ENCODE results near the gene PGS1.

GRCh38 chr17:78358529-78359358 lies 1.1 kb downstream of the SOCS3 start:
- RAMPAGE, total RNA, result no peak

DNA sequence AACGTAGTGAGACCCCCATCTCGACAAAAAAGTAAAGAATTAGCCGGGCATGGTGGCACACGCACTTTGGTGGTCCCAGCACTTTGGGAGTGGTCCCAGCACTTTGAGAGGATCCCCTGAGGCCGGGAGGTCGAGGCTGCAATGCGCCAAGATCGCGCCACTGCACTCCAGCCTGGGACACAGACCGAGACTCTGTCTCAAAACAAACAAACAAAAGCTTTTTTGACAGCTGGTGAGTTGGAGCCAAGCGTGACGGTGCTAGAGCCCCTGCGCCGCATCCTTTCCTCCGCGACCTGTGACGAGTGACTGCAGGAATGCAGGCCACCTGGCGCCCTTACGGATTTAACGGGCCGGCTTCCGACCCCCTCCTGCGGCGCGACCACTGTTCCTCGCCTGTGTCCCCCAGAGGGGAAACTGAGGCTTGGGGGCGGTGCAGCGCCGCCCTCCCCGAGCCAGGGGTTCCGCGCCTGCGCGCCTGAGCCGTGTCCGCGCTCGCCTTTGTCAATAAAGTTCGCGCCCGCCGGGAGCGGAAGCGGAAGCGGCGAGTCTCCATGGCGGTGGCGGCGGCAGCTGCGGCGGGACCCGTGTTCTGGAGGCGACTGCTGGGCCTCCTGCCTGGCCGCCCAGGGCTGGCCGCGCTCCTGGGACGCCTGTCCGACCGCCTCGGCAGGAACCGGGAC lies at the start of gene PGS1:
Gene PGS1, plus strand, starts transcription at position 535 of the 680 bp plus-strand sequence.
- RAMPAGE, total RNA, result start-site peak on the plus strand centred at position 539 of the sequence, 32 bp wide, 34 and 62 reads in 2 replicates

GRCh38 chr17:78397685-78397868 lies 19.1 kb downstream of the PGS1 start:
- RAMPAGE, total RNA, result no peak

- RAMPAGE, total RNA, result no peak
Observed at GRCh38 chr17:78397869-78398371, 19.5 kb downstream of the PGS1 start.

DNA sequence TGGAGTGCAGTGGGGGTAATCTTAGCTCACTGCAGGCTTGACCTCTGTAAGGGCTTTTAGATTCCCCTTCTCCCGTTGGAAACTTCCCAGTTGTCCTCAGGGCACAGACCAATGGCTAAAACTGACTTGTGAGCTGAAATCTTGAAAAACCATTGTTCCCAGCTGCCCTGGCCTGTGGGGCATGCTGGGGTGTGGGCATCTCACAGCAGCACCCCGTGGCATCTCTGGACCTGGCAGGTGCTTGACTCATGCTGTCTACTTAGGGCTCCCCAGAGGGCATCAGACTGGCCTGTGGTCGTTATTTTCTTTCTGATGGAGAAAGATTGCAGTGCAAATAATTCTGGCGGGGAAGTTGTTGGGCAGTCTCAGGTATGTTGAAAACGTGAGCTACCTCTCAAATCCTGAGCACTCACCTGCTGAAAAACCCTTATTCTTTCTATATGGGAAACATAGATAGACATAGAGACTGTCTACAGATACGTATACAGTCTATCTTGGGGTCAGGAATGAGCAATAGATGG lies 33.6 kb downstream of the PGS1 start:
- RAMPAGE, total RNA, result no peak

- RAMPAGE, total RNA, result no peak
Observed at GRCh38 chr17:78414294-78415367, 36.2 kb downstream of the PGS1 start.

GRCh38 chr17:78419972-78420682 lies 41.7 kb downstream of the PGS1 start:
- RAMPAGE, total RNA, result no peak

GRCh38 chr17:78430985-78431429 lies 52.6 kb downstream of the PGS1 start:
- RAMPAGE, total RNA, result no peak

- RAMPAGE, total RNA, result no peak
Observed at GRCh38 chr17:78563590-78563882, 13.7 kb downstream of the DNAH17 start.

- RAMPAGE, total RNA, result no peak
Observed at GRCh38 chr17:78631515-78632228, 54.5 kb upstream of the DNAH17 start.

DNA sequence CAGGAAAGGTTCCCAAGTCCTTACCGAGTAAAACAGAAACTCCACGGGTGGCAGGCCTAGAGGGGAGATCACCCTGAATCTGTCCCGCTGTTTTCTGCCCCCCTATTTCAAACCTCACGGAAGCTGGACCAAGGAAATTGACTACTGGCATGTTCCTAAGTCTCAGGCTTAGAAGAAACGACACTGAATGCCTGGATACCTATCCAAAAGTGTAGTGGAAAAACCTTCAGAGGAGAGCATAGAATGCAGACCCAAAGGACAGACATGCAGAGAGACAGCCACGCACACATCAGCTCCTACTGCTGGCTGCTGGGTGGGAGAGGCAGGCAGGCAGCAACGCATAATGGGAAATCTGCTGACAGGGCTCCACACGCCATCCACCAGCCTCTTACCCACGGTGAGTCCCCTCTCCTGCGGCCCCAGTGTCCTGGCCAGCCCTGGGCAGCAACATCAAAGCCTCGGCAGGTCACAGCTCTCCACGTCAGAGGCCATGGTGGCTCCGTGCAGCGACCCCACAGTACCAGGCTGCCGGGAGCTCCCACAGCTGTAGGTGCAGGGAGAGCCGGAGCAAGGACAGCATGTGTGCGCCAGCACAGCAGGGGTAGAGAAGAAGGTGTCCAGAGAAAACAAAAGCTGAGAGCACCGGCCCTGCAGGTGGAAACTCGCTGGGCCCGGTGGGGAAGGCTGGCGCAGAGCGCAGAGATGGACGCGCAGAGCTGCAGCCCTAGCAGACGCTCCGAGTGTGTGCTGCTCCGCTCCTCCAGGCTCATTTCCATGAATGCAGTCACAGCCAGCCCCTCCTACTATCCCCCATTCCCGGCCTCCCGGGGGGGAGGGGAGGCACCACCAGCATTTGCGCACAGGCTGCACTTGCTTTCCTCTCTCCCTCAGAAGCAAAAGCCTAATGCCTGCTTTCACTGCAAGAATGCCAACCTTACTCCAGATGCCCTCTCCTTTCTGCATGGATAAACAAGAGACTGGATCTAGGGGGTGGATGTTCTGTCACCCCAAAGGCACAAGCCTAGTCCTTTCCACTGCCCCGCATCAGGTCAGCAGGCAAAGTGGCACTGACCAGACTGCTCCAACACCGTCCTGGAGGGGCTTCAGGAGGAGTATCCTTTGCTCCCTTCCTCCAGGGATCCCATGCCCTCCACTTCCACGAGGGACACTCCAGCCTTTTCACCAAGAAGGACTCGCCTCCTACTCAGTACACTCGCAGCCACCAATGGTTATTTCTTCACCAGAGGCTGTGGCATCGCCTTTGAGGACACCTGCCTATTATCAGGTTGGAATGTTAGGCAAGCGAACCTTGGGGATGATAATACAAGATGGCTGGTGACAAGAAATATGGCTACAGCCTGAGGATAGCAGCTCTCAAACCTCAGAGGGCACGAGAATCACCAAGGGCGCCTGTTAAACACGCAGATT lies 58.7 kb downstream of the CYTH1 start:
- RAMPAGE, total RNA, result no peak

DNA sequence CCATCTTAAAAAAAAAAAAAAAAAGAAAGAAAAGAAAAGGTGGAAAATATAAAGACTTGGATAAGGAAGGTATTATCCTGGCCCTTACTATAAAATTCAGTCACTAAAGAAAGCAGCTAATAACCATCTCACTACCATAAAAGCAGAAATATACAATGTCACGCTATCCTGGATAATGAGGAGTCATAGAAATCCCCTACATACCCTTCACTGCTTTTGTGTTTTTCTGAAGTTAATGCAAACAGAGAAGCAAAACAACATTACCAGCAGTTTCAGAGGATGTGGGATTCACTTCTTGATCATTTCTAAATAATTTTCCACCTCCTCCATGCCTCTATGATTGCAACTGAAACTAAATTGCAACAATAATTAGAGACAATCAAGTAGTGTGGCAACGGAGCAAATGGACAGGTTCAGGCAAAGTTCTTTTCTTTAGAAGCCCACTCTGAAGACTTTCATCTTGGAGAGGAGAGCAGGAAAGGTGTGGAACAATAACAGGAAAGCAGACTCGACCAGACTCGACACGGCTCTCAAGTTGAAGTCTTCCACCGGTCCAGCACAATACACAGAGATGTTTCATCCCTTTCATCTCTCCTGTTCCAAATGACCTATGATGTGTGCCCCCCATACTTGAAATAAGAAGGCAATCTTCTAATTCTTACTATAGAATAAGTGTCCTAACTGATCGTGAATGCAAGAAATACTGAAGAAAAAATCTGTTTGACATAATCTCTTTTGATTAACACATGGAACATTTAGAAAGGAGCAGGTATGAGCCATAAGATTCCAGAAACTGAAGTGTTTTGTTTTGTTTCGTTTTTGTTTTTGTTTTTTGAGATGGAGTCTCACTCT lies 10.1 kb downstream of the CYTH1 start:
- RAMPAGE, total RNA, result no peak

- RAMPAGE, total RNA, result no peak
Observed at GRCh38 chr17:78792178-78792550, 10.1 kb upstream of the CYTH1 start.

DNA sequence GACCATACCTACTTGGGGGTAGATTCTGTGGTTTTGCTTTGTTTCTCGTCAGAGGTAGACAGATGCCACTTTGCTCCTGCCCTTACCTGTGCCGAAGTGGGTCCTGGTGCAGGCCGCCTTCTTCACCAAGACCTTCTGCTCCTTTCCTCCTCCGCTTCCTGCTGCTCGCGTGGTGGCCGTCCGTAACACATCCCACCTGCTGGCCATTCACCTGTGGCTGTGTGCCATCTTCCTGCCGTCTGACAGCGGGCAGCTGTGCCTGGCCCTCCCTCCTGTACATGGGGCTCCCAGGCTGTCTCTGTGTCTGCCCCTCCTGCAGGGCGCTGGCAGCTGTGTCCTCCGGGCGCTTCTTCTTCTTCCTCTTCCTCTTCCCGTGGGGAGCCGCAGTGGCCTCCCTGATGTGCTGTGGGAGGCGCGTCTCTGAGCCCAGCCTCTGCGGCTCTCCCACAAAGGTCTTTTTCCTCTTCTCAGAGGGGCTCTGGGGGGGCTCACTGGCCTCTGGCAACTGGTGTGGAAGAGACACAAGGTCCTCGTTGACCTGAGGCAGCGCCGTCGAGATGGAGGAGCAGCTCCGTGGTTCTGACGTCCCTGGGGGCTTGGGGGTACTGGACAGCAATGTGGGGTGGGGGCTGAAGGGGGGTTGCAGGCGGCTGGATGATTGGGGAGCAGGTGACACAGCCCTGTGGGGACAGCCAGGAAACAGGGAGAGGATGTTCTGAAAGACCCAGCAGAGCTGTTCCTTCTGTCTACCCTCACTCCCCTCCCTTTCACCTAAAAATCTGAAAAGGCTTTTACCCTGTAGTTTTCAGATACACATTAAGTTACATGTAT lies 21.4 kb upstream of the CYTH1 start:
- RAMPAGE, total RNA, result no peak

DNA sequence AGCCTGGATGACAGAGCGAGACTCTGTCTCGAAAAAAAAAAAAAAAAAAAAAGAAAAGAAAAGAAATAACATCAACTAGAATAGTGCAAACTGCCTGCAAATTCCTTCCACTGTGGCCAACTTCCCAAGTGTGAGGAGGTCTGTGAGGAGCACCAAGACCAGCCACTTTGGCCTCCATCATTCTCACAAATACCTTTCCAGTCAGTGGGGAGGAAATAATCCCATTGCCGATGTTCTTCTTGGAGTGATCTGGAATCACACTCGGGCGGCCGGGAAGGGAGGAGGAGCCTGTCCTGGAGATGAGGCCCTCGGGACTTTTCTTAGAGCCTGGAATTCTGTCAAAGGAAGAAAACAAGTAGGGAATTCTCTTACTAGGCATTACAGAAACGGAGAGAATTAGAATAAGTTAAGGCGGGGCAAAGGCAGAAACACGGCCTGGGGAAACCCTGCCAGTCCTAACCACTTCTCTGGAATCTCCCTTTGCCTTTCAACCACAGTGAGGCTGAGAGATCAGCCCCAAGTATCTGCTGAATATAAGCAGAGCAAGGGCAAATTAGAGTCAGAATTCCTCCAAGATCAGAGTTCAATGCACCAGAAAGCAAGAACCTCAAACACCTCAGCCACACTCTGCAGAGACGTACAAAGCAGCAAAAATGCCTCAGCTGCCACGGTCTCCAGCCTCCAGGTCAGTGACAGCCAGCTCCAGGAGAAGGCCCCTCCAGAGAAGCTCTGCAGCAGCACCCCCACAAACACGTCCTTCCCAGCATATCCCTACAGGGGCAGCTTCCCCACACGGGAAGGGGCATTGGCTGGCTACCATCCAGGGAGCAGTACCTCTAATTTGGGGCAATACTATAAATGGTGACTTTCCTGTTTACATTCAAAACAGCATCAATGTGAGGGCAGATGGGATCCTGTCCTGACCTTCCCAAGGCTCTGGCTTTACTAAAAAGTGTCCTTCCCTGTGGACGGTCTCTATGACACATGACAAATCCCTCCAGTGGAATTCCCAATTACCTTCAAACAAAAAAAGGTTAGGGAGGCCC lies 27.6 kb downstream of the USP36 start:
- RAMPAGE, total RNA, result no peak

DNA sequence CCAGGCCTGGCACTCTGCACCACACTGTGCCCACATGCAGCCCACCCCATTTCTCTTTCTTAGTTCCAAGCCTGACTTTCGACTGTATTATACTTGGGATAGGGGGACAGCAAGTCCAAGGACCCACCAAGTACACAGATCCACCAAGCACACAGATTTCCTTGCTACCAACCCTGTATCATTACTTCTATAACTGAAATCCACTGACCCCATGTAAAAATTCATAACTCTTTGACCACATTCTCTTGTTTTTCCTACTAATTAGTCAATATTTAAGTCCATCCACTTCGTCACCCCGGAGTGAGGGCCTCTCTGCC lies 4.9 kb downstream of the USP36 start:
- RAMPAGE, total RNA, result no peak

- RAMPAGE, total RNA, result no peak
Observed at GRCh38 chr17:78875509-78876576, 27.2 kb downstream of the CEP295NL start.

DNA sequence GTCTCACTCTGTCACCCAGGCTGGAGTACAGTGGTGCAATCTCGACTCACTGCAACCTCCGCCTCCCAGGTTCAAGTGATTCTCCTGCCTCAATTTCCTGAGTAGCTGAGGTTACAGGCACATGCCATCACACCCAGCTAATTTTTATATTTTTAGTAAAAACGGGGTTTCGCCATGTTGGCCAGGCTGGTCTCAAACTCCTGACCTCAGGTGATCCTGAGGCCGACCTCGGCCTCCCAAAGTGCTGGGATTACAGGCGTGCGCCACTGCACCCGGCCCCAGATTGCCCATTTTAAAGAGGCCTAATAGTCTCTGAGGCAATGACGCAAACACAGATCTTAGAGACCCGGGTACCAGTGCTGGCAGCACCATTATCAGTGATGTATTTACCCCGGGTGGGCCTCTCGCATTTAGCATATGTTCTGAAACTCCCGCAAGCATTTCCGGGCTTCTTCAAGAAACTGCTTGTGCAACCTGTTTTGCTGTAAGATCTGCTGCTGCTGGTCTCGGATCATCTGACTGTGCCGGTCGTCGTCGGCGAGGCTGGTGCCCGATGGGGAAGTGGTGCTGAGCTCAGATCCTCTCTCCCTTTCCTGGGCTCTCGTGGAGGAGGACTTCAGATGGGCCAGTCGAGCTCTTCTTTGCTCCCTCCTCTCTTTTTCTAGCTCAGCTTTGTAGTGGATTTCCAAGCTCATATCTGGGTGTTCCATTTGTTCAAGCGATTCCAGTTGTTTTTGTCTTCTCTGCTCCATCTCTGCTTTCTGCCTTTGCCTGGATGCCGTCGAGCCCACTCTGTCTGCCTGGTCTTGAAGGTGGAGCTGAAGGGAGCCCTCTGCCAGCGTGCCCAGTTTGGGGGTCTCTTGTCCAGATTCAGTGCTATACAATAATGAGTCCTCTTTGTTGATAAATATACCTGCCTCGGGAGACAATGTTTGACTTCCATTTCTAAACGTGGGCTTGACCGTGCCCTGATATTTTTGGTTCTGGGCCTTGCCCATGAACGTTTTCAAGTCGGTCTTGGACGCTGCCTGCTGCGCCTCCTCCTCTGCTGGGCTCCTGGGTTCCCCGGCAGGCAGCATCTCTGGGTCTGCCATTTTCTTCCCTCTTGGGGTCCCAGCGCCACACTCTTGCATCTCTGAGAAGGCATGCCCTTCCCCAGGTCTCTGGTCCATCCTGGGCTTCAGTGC lies 12.4 kb downstream of the CEP295NL start:
- RAMPAGE, total RNA, result no peak

DNA sequence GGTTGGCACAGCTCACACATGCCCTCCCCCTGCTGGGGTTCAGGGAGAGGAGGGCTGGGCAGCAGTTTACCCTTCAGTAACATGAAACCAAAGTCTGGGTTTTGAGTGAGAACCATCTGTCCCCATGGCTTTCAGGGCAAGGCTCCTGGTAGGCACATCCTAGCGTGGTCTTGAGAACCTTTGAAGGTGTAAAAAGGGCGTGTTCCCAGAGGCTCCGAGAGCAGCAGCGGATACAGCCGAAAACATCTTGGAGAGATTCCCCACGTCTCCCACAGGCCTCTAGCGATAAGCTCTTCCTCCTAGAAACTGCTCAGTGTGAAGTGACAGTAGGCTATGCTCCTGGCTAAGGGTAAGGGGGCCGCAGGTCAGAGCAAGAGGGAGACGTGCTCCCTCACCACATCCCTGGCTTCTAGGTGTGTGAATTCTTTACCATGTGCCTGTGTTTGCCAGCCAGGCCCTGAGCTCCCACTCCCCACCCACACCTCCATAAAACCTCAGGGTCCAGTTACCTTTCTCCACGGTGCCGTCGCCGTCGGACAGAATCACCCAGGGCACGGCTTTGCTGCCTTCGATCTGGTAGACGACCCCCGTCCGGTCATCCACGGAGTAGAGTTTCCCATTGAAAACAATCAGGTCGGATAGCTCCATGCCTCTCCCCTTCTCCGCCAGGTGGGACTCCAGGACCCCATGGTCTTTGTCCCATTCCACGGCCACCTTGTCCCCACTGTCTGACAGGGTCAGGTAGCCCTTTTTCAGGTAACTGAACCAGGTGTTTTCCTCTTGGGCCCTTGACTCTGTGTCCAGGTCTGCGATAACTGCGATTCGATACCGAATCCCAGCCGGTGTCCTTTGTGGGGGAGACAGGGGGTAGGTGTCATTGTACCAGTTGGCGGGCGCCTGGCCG lies 12.8 kb downstream of the CANT1 start:
- RAMPAGE, total RNA, result no peak

- RAMPAGE, total RNA, result no peak
Observed at GRCh38 chr17:78998347-78999066, 11.1 kb downstream of the CANT1 start.